Neural progenitor cell (in vitro differentiated cells): ENCODE data around the gene CCDC30.

GRCh38 chr1:41681208-41681709 is 196.8 kb upstream of the EDN2 start:
- RAMPAGE, long total RNA, result no peak

DNA sequence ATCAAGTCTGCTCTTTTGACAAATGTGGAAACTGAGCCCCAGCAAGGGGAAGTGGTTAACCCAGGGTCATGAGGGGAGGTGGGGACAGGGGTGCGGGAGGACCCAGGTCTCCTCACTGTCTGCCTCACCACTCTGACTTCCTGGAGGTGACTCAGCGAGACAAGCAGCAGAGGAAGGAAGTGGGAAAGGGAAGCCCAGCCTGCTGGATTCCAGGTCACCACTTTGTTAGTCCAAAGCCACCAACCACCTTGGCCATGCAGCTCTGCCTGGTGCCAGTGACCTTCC is 199.5 kb upstream of the EDN2 start:
- RAMPAGE, long total RNA, result no peak

- RAMPAGE, long total RNA, result no peak
Measured at GRCh38 chr1:41868167-41868764, 50.5 kb downstream of the HIVEP3 start.

DNA sequence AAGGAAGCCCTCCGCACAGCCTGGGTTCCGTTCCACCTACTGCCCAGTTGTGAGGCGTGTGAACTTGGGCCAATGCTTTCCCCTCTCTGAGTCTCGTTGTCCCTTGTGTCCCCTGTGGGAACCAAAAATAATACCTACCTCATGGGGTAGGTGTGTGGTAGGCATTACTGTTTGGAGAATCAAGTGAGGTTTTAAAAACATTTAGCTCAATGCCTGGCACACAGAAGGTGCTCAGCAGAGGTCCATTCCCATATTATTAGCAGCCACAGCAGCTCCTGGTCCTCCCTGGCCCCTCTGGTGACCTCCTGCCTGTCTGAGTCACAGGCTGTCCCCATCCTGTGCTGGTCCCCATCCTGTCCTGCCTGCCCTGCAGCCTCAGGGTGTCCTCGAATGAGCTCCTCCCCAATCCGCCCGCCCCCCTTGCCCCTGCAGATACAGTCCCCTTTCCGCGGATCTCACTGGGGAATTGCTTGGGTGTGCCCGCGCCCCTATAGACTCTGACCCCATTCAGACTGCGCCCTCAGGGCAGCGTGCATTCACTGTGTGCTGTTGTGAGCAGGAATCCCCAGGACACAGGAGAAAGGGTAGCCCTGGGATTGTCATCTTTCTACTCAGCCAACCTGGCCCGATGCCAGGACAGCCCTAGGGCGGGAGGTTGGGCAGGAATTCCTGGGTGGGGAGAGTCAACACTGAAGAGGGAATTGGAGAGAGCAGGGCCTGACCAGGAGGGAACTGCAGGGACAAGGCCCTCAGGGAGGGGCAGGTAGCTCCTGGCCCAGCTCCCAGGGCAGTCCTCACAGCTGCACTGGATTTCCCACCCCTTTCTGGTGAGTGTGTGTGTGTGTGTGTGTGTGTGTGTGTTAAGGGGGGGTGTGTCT is 979 bp upstream of the GUCA2A start:
- RAMPAGE, long total RNA, result no peak

DNA sequence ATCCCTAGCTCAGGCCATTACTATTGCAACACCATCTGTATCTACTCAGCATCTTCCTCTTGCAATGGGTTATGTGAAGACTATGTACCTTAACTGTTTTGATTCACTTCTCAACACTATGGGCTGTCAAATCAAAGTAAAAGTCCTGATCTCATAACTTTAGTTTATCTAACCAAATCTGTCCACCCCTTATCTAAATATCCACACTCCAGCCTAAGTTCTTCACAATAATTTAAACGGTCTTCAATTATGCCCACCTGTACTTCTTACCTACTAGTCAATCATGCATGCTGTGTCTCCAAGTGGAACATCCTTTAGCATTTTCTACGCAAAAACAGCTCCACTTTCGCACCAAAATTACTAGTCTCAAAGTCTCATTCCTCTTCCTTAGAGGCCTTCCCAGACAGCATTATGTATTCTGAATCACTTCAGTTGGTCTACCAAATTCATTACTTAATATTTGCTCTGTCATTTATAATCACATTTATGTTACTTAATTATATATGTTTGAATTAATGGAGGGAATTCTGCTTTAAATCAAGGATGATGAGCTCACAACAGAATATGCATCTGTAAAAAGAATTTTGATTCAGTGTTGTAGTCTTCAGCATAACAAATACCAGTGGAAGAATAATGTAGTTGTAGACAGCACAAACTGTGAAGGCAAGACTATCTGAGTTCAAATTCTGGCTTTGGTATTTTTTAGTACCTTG is 58.8 kb upstream of the GUCA2A start:
- RAMPAGE, long total RNA, result no peak

GRCh38 chr1:42334635-42334892 is 471 bp downstream of the FOXJ3 start:
- RAMPAGE, long total RNA, result no peak

DNA sequence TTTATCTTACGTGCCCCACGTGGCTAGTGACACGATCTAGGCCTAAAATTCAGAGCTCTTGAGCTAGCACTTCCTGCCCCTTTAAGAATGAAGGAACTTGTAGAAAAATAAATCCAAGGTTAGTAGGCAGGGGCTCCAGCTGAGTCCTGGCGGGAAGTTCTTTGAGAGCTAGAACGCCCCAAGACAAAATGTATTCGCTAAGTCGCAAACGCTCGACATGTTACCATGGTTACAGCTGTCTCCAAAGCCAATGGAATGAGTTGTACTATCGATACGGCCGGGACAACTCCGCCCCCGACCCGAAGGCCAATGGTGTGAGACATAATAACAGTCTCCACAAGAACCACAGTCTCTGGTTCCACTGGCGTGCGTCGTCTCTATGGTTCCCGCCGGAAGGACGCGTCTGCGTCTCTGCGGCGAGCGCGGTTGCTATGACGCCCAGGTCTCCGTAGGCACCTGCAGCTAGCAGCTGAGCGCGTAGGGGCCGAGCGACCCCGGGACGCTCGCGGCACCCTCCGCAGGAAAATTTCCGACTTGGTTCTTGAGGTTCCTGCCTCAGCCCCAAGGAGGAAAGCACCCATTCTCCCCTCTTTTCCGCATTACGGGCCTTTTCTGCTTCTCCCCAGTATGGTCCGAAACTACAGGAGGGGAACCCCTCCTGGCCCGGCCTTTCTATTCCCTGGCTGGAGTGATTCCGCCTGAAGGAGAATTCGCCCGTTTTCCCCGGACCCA is at the start of gene CCDC30:
CCDC30 (plus strand) TSS at position 429 of the 732 bp plus-strand sequence.
- RAMPAGE, long total RNA, result no peak

DNA sequence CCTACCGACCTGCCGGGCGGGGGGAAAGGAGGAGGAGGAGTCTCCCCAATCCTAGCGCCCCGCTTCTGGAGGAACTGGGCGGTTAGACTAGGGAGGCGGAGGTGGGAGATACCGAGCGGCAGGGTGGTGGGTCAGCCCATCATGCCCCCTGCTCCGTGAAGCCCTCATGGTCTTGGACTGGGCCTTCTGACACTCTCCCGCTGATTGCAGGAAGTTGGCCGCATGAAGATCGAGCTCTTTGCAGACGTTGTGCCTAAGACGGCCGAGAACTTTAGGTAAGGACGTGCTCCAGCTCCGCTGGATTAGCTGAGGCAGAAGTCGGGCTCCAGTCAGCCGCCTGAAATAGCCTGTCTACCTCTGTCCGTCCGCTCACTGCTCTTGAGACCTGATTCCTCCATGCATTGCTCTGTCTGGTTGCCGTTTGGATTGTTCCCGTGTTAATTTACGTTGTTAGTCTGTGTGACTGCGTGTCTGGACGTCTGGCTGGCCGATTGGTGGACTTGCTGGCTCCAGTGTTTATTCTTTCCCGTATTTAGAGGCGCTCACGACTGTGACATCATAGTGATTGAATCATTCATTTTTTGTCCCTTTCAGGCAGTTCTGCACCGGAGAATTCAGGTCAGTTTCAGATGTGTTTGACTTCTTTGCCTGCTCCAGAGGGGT is 542 bp downstream of the PPIH start:
- RAMPAGE, long total RNA, result no peak

DNA sequence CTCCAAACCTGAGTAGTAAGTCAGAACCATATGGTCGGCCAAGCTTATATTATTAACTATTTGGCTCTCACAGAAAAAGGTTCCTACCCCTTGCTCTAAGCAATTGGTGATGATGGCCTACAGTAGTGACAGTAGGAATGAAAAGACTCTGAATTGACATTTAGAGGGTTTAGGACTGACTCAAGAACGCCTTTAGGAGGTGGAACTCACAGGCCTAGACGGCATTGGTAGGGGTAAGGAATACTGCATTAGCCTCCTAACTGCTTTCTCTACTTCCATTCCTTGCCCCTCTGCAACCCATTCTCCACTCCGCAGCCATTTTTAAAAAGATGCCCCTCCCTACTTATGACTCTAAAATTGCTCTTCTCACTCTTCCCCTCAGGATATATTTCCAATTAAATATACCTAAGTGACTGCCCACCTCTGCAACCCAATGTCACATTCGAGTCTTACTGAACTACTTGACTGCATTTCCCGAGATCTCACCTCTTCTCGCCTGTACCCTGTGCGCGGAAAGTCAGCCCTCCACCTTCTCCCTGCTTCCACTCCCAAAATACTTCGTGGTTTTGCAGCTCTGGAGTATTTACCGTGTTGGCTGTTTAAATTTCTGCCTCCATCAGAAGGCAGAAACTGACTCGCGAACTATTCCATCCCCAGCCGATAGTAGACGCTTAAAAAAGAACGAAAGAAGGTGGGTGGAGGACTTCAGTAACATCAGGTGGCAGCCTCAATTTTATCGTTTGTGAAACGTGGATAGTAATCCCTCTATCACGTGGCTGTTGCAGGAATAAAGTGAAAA is 1.2 kb upstream of the YBX1 start:
- RAMPAGE, long total RNA, result no peak

DNA sequence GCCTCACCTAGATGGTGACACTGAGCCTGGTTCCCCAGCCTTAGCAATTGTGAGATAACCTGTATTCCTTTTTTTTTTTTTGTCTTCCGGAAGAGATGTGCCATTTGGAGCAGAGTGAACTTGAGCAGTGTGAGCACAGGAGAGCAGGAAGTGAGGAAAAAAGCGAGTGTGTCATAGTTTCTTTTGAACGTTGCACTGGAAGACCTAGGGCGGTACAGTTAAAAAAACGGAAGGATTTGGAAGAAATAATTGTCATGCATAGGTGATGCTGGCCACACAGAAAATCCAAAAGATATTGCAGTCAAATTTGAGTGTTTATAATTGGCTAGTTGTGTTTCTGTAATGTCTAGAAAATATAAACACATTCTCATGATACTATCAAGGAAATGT is 22.1 kb downstream of the YBX1 start:
- RAMPAGE, long total RNA, result no peak

DNA sequence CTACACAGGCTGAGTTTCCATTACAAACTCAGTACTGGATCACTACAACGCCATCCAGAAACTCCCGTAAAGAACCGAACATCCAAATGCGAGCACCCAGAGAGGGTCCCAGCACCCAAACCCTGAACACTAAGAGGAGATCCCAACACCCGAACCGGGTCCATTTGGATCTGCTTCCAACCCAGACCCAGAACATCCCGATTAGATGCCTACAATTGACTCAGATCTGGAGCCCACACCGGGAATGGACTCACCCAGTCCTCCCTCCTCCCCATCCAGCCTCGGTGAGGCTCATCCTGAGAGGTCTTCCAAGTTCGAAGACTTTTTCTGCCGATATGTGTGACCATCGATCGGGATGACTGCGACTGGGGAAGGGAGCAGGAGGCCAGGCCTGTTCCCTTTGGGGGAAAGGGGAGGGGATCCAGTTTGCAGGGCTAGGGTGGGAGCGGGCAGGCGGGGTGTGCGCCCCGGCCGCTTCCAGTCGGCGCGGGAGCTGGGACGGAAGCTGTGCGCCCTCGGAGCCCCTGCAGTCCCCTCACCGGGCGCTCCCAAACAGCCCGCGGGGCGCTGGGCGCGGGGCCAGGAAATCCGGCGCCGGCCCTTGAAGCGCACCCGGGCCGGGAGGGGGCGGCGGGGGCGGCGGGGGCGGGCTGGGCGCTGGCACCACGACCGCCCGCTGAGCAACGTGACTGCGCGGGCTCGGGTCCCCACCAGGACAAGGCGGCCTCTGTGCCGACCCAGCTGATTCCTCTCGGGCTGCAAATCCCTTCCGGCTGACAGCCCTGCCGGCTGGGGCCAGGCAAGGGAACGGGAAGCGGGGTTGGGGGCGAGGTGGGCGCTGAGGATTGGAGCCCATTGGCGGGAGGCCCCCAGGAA is 79.7 kb upstream of the CFAP144 start:
- RAMPAGE, long total RNA, result no peak

DNA sequence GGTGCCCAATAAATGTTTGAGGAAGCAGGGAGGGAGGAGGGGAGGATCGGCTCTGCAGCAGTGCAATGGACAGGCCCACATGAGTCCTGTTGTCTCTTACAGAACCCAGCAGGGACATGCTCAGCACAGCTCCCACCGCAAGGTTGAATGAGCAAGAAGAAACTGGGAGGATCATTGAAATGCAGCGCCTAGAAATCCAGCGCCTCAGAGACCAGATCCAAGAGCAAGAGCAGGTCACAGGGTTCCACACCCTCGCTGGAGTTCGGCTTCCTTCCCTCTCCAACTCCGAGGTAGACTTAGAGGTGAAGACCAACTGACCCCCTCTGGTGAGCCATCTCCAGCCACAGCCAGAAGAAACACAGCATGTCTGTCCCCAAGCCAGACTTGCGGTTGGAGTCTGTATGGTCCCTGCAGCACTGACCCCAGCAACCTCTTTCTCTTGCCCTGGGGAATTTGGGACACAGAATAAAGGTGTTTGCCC is 15.9 kb upstream of the TMEM125 start:
- RAMPAGE, long total RNA, result no peak

GRCh38 chr1:43267005-43267850 is 2.6 kb upstream of the TMEM125 start:
- RAMPAGE, long total RNA, result no peak

- RAMPAGE, long total RNA, result no peak
Measured at GRCh38 chr1:43279878-43281088, 5.1 kb downstream of the C1orf210 start.

GRCh38 chr1:43435002-43435716 is 18.6 kb downstream of the HYI start:
- RAMPAGE, long total RNA, result no peak

DNA sequence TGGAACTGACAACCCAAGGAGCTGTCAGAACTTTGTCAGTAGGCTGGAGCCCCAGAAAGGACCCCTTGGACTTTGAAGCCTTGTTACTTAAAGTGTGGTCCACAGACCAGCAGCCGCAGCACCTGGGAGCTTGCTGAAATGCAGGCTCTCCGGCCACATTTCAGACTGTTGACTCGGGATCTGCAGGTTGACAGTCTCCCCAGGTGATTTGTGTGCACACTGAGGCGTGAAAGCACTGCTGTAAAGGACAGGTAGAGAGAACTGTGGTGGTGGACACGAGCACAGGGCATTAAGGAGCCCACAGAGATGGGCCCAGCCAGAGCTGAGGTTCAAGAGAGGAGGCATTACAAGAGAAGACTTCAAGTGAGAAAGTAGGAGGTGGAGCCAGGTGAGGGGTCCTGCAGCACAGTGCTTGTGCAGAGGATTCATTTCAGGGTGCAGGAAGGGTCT is 4.7 kb downstream of the HYI start:
- RAMPAGE, long total RNA, result no peak

- RAMPAGE, long total RNA, result no peak
Measured at GRCh38 chr1:43544770-43545253, 14.1 kb downstream of the PTPRF start.

DNA sequence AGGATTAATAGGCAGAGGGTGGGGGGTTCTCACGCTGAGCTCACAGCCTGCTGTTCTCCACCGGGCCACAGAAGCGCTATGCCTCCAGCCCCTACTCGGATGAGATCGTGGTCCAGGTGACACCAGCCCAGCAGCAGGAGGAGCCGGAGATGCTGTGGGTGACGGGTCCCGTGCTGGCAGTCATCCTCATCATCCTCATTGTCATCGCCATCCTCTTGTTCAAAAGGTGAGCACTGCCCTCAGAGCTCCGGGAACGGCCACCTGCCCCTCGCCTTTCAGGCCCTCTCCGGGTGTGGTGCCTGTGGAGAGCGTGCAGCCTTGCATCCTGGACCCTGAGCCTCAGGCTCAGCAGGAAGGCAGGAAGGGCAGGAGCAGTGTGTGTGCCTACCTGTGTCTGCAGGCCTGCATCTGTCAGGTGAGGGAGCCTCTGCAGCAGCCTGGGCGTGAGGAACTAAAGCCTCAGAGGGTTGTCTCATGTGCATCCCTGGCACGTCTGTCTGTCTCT is 43.2 kb upstream of the KDM4A start:
- RAMPAGE, long total RNA, result no peak

GRCh38 chr1:43667730-43668009 is 17.7 kb downstream of the KDM4A start:
- RAMPAGE, long total RNA, result no peak

DNA sequence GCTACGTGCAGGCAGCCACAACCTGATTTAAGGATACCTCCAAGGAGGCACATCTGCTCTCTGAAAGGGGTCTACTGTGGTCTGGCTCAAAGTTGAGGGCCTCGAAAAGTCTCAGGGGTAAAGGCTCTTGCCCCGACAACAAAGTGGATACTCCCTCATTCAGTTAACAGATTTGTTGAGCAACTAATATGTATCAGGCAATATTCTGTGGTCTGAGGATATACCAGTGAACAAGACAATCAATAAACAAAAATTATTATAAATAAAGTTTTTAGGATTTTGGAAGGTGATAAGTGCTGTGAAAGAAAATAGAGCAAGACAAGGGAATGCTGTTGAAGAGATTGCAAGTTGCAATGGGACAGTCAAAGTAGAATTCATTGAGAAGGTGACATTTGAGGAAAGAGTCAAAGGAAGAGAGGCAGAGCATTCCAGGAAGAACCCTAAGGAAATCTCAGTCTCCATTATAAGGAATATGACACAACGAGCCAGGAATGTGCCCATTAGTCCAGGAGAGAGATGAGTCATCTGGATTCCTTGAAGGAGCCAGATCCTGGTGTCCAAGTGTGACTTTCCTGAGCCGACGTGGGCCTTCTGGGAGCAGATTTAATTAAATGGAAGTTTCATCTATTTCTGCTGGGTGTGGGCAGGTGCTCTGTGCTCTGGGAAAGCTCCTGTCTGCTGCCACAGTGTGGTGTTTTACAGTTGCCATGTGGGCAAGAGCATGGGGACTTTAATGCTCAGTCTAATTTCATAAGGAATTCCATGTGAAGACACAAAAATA is 111.7 kb upstream of the ARTN start:
- RAMPAGE, long total RNA, result no peak